ENCODE data around the genes MSH2, LHCGR and GPR75.

GRCh38 chr2:47159724-47161064 is 5.1 kb upstream of the STPG4 start:
- RRBS, result no CpG with 5 or more reads among the region's 8 CpGs

- RRBS, result no CpG with 5 or more reads among the region's 15 CpGs
These were observed 34.0 kb upstream of the EPCAM start for GRCh38 chr2:47334819-47335727.

DNA sequence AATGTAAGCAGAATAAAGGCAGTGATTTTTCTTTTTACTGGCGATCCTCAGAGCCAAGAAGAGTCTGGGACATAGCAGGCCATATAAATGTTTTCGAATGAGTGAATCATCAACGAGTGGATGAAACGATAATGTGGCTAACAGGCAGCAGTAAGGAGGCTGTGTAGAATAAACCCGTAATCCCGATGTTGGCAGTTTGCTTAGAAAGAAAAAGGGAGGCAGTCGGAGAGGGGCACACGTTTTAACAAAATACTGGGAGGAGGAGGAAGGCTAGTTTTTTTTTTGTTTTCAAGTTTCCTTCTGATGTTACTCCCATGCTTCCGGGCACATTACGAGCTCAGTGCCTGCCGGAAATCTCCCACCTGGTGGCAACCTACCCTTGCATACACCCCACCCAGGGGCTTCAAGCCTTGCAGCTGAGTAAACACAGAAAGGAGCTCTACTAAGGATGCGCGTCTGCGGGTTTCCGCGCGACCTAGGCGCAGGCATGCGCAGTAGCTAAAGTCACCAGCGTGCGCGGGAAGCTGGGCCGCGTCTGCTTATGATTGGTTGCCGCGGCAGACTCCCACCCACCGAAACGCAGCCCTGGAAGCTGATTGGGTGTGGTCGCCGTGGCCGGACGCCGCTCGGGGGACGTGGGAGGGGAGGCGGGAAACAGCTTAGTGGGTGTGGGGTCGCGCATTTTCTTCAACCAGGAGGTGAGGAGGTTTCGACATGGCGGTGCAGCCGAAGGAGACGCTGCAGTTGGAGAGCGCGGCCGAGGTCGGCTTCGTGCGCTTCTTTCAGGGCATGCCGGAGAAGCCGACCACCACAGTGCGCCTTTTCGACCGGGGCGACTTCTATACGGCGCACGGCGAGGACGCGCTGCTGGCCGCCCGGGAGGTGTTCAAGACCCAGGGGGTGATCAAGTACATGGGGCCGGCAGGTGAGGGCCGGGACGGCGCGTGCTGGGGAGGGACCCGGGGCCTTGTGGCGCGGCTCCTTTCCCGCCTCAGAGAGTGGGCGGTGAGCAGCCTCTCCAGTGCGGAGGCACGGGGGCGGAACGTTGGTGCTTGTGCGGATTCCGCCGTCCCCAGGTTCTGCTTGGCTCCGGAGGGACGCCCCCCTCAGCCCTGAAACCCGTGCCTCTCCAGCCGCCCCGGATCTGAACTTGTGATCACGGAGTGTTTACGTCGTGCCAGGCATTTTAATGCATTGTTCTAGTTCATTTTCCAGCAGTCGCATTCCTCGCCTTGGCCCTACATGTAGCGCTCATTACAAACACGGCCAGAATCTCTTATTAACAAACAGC is at the start of gene MSH2:
Gene MSH2, plus strand, starts transcription at position 679 of the 1,291 bp plus-strand sequence.
- RRBS, result 2% methylated on average over 15 of the region's 91 CpGs

GRCh38 chr2:47822004-47822660 is 39.2 kb downstream of the MSH6 start:
- RRBS, result no CpG with 5 or more reads among the region's 4 CpGs

- RRBS, result no CpG with 5 or more reads among the region's 3 CpGs
These were observed 39.1 kb downstream of the FBXO11 start for GRCh38 chr2:47867183-47867584.

DNA sequence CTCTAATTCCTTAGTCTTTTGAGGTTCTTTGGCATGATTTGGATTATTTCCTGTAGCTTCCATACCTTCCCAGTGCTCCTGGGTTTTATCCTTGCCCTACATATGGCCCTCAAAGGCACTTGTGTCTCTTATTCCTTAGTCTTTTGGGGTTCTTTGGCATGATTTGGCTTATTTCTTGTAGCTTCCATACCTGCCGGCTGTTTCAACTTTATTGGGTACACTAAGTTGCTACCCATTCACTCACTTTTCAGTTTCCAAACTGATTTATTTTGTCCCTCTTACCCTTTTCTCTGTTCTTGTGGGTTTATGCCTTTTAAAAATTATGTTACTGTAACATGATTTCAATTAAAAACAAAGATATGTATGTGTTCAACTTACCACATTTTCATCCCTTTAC is 32.8 kb downstream of the FBXO11 start:
- RRBS, result no CpG with 5 or more reads among the region's 1 CpG

DNA sequence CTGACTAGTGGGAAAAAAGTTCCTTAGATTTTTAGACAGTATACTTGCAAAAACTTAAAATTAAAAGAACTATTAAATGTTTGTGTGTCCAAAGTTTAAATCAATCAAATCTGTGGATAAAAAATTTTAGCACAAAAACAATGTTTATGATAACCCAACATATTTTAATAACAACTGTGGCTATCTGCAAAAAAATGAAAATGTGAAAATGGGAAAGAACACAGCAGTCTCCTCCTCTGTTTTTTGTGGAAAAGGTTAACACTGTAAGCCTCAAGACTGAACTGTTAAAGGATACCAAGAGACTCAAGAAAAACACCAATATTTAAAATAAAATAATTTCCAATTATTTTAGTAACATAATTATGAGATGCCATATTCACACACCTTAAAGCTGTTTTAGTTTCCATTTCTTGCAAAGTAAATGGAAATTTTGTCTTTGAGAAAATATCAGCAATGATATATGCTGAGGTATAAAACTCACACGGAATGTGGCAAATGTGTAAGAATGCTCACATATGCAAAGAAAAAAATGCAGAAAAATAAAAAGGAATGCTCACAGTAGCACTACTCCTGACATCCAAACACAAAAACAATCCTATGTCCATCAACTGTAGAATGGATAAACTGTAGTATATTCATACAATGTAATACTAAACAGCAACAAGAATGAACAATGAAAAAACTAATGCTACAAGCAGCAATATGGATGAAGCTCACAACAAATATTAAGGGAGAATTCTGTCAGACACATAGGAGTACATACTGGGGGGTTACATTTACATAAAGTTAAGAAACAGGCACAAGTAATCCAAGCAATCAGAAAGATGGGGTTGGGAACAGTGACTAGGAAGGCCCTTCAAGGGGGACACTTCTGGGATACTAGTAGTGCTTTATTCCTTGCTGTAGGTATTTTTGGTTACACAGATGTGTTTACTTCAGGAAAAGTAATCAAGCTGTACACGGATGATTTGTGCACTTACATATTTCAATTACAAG is 11.3 kb downstream of the FBXO11 start:
- RRBS, result no CpG with 5 or more reads among the region's 2 CpGs

GRCh38 chr2:48113198-48113732 is 201.2 kb upstream of the FOXN2 start:
- RRBS, result no CpG with 5 or more reads among the region's 4 CpGs

- RRBS, result no CpG with 5 or more reads among the region's 1 CpG
These were observed 160.4 kb upstream of the FOXN2 start for GRCh38 chr2:48154111-48154469.

- RRBS, result no CpG with 5 or more reads among the region's 7 CpGs
These were observed 14.4 kb upstream of the STON1 start for GRCh38 chr2:48515428-48515982.

DNA sequence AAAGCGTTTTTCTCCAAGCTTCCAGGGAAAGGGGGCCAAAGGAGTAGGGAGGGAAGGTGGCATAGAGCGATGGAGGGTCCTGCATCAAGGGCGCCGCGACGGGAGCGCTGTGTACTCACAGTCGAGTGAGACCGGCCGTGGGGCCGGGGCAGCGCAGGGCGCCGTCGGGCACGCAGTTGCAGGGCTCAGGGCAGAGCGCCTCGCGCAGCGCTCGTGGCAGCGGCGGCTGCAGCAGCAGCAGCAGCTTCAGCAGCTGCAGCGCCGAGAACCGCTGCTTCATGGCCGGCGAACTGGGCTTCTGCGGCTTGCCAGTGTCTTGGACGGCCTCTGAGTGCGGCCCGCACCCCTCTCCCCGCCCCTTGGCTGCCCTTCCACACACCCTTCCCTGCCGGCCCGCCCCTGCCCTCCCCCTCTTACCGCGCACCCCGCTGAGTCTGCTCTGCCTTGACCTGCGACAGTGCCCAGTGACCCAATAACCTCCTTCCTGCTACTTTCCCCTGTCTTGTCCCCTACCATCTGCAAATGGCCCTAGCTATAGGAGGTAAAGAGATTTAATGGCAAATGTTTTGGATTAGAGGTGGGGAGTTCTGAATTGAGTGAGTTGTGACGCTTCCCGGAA is at the start of gene LHCGR:
Gene LHCGR, minus strand, starts transcription at position 333 of the 619 bp plus-strand sequence.
- RRBS, result 0% methylated on average over 1 of the region's 41 CpGs

GRCh38 chr2:49973795-49974380 is 819.6 kb upstream of the FSHR start:
- RRBS, result no CpG with 5 or more reads among the region's 15 CpGs

- RRBS, result no CpG with 5 or more reads among the region's 3 CpGs
These were observed 1057.4 kb upstream of the CHAC2 start for GRCh38 chr2:52710213-52710611.

- RRBS, result no CpG with 5 or more reads among the region's 3 CpGs
These were observed 414.1 kb upstream of the CHAC2 start for GRCh38 chr2:53353475-53353854.

GRCh38 chr2:53786287-53786784 is 417 bp downstream of the ASB3 start:
- RRBS, result no CpG with 5 or more reads among the region's 22 CpGs

DNA sequence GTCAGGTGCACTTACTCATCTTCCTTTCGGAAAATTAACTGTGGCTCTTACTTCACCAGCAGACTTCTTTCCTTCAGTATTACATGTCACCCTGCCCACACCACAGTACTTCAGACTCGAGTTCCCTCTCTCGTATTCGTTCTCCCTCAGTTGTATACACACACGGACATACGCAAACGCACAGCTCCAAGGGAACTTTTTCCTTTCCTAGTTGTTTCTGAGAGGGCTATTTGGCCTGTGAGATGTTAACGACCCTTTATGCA is 761 bp downstream of the ERLEC1 start:
- RRBS, result no CpG with 5 or more reads among the region's 8 CpGs

DNA sequence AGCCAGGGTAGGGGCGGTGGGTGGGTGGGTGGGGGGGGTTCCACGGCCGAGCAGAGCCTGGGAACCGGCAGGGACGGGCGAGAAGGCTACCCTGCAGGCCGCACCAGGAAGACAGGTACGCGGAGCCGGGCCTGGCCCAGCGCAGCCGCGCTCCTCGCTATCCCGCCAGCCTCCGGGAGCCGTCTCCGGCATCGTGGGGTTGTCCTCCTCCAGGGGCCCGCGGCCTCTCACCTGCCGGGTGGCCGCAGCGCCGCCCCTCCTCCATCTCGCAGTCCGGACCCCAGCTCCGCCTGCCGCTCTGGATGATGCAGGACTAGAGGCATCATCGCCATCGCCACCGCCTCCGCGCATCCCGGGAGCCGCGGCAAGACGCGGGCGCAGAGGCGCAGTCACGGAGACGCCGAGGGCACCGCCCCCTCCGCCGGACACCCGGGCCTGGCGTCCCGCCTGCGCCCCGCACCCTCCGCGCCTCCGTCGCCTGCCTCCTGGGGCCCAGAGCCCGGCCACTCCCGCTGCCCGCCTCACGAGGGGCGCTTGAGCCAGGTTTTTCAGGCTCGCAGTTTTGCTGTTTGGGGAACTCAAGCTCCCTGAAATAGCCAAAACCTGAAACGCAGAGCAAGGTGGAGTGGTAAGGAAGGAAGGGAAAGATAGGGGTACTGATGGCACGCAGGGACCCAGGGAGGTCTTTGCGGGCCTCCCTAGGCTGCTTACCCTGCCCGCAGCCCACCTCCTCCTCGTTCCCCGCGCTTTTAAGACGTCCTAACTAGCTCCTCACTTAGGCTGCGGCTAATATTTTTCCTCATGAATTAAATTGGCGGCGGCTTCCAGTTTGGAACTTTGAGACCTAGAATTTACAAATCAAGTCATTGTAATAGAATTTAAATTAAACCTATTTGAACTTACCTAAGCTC is at the start of gene GPR75:
Gene GPR75, minus strand, starts transcription at position 371 of the 911 bp plus-strand sequence.
- RRBS, result 2% methylated on average over 53 of the region's 73 CpGs

DNA sequence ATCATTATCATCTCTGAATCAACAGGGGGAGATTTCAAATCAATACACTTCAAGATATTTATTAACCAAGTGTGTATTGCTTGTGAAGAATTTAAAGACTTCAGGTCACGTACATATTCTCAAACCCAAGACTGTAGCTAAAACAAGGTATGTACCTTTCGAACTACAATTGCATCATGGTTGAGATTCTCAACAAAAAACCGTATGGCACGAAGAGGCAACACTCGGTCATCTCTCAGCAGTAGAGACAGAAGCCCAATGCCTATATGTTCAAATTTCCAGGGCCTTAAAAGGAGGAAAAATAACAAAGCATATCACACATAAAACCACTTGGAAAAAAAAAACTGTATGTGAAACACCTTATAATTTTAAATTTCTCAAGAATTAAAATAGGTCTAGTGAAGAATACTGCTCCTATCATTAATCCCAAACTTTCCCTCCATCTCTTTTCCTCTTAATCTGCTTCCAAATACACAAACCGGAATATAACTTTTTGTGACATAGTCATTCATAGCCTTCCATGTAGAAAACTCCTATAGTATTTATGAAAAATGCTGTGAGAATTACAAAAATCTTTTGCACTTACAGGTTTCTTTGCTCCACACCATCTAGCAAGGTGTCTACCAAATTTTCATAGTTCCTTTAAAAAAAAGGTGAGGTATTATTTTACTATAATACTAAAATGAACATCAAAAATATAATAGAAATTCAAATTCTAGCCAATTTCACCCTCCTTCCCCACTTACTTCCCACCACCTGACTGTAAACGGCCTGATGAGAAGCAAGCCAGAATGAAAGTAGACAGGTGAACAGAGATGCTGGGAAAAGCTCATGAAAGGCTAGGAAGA is 38.2 kb upstream of the GPR75 start:
- RRBS, result no CpG with 5 or more reads among the region's 7 CpGs

DNA sequence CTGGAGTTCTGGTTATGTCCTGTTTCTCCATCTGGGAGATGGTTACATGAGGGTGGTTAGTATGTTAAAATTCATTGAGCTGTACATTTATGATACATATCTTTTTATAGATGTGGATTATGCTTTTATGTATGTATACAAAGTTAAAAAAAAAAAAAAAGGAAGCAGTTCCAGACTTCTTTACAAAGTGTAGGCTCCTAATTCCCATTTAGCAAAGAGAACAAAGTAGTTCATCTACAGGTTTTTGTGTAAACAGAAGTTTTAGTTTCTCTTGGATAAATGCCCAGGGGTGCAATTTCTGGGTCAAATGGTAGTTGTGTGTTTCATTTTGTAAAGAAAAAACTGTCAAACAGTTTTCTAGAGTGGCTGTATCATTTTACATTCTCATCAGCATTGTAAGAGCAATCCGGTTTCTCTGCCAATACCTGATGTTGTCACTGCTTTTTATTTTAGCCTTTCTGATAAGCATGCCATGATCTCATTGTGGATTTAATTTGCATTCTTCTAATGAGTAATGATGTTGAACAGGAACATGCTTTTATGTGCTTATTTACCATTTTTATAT is 16.4 kb downstream of the ACYP2 start:
- RRBS, result no CpG with 5 or more reads among the region's 1 CpG

GRCh38 chr2:53992819-53993306 is 21.9 kb downstream of the ACYP2 start:
- RRBS, result no CpG with 5 or more reads among the region's 10 CpGs